ENCODE measurements around the gene FAM240B.

DNA sequence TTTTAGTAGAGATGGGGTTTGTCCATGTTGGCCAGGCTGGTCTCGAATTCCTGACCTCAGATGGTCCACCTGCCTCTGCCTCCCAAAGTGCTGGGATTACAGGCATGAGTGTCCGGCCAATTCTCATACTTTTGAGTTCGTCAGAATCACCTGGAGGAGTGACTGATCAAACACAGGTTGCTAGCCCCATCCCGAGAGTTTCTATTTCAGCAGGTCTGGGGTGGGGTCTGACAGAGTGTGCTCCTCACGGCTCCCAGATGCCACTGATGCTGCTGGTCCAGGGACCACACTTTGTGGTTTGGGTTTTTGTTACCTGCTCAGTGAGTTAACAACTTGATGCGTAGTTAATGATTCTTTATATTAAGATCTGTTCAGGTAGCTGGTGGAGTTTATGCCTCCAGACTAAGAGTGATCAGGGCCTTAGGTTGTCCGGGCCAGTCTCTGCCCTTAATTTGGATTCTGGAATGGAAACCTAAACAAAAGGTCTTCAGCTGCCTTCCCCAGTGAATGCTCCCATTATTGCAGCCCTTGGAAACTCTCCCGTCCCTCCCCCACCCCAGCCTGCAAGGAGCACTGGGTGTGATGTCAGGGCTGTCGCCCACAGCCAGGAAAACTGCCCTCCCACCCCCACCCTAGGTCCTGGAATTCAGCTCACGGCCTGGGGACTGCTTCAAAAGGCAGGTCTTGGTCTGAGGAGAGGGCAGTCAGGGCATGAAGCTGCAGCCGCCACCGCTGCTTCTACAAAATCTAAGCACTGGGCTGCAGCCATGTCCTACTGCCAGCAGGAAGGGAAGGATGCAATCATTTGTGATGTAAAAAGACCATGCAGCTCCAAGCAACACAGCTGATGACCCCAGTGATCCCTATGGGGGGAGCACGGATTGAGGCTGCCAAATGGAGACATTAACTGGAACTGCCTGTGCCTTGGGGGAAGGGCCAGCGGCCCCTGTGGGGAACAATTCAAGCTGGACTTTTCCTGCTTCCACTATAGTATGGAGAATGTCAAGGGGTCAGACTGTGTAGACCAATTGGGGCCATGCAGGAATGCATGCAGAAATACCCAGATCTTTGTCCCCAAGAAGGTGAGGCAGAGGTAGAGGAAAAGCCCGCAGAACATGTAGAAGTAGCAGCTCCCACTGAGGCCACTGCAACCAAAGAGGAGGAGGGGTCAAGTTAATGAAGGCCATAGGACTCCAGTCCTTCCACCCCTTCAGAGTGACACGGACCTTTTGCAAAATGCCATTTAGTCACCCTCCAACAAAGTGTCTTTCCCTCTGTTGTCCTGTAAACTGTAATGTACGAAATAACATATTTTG lies 11.4 kb downstream of the GRHPR start:
- RRBS, result no CpG with 5 or more reads among the region's 17 CpGs

DNA sequence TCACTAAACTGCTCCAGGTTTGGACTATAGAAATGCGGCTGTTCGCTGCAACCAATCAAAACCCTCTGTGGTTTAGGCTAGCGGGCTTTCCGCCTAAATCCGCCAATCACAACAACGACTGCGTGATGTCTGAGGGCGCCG lies 344 bp upstream of the ZBTB5 start:
- RRBS, result 2% methylated on average over 1 of the region's 9 CpGs

DNA sequence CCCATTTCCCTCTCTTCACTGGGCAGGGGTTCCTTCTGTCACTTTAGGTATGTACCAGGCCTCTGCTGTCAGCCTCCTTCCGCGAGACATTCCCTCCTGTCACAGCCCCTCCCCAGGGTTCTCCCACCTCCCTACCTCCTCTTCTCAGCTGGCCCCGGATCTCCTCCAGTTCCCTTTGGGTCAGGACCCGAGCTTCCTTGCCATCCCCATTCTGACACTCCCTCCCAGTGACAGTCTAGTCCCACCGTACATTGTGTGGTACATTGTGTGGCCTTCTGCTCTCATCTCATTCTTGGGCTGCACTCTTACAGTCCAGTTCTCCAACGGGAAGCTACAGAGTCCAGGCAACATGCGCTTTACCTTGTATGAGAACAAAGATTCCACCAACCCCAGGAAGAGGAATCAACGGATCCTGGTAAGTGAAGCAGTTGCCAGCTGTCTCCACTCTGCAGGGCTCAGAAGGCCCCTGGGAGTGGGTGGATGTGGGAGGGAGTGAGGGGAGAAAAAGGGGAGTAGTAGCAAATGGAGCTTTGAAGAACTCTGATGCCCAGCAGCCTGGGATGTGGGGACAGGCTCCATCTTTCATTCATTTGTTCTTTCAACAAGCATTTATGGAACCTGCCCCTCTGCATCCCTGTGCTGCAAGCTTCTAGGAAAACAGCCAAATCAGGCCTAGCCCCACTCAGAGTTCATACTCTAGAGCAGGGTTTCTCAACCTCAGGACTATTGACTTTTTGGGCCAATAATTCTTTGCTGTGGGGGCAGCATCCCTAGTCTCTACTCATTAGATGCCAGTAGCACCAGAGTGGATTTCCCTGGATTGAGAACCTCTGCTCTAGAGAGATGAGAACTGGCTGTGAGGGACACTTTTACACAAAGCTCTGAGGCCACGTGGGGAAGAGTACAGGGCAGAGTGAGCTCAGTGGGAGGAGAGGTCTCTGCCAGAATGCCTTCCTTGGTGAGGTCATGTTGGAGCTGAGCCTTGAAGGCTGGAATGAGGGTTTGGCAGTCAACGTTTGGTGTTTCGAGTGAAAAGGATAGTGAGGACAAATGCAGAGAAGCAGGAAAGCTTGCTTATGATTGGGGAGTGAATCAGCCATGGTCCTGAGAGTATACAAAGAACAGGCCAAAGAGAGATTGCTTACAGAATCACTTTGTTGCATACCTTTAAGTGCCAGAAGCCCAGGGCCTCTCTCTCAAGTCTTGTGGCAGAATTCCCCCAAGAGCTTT lies 1.1 kb downstream of the POLR1E start:
- RRBS, result no CpG with 5 or more reads among the region's 11 CpGs

DNA sequence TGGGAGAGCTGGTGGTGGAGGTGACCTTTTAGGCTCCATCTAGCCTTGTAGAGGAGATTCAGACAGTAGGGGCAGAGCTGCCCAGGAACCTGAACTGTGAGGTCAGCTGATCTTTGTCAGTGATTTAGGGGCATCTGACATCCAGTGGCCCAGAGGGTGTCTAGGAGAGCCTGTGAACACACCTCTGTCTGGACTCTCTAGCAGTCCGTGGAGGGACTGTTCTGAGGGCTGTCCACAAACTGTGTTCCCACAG lies 16.6 kb downstream of the POLR1E start:
- RRBS, result no CpG with 5 or more reads among the region's 1 CpG

DNA sequence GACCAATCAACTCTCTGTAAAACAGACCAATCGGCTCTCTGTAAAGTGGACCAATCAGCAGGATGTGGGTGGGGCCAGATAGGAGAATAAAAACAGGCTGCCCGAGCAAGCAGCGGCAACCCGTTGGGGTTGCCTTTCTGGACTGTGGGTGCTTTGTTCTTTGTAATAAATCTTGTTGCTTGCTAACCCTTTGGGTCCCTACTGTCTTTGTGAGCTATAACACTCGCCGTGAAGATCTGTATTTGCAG lies 894 bp upstream of the TRMT10B start:
- RRBS, result no CpG with 5 or more reads among the region's 6 CpGs

- RRBS, result no CpG with 5 or more reads among the region's 7 CpGs
Observed at GRCh38 chr9:37780153-37780972, 4.5 kb downstream of the EXOSC3 start.

- RRBS, result no CpG with 5 or more reads among the region's 4 CpGs
Observed at GRCh38 chr9:37908809-37909340, 4.9 kb upstream of the SLC25A51 start.

- RRBS, result no CpG with 5 or more reads among the region's 5 CpGs
Observed at GRCh38 chr9:37968171-37968787, 64.4 kb upstream of the SLC25A51 start.

GRCh38 chr9:38018092-38018856 lies 50.8 kb downstream of the SHB start:
- RRBS, result no CpG with 5 or more reads among the region's 5 CpGs

DNA sequence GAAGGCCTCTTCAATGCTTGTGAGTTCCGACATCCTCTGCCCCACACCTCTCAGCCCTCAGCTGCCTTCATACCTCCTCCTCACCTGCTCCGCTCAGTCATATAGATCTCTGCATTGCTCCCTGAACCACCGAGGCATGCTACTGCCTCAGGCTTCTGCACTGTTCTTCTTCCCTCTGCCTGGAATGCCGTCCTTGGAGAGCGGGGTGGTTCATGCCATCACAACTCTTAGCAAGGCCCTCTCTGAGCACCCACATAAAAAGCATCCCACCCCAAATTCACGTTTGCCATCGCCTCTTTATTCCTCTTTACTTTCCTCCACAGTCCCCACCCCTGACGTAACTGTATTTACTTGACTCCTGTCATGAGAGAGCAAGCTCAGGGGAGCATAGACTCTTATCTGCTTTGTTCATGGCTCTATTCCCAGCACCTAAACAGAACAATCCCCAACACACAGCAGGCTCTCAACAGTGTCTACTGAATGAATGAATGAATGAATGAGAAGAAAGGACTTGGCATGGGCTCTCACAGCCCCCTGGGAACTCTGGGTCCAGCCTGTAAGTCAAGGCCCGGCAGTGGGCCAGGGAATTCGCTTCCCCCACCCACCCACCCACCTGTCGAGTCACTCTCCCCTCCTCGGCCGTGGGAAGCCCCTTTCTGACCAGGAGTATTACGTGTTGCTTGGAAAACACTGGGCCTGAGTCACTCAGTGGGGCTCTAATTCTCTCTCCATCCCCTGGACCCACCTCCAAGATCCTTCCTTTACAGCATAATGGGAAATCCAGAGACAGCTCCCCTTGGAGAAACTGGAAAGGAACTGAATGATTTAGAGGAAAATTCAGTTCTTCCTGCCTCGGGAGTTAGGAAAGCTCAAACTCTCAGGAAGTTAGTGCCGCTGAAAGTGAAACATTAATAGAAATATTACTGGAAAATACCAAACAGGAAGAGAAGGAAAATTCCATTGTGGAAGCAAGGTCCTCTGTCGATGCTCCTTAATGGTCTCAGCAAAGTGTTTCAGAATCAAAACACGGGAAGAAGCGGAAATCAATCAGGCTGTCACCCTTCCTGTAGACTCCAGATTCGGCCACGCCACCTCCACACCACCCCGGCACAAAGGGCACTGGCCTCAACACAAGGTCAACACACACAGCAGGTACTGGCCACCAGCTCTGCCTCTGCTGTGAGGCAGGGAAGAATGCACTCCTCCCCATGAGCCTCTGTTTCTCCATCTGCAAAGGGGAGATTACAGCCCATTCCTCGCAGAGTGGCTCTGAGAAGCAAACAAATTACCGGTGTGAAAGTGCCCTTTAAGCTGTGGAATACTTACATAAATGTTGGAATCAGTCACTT lies 9.9 kb downstream of the SHB start:
- RRBS, result no CpG with 5 or more reads among the region's 24 CpGs

DNA sequence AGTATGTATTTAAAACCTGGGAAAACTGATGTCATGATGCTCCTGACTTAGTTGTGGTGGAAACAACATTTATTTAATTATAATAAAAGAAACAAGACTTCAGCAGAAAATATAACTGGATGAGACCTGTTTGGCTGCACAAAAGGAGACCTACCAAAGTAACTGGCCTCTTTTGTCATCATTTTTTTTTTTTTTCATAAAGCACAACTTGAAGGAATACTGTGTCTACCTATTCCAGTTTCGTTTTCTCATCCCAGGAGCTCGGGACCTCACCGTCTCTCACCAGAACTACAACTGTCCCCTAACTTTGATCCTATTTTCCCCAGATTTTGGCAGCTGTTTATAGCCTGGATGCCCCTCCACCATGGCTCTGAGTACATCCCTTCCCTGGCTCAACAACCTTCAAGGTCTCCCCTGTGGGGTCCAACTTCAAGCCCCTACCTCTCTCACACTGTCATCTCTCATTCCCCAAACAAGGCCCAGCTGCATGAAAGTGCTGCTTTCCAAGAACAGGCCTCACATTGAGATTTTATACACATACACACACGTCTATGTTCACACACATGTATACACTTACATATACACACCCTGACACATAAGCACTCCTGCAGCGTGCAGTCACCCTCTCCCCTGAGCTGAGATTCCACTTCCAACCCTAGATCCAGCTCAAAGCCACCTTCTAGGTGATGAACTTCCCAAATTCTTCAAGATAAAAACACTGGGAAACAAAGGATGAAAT lies 4.9 kb downstream of the SHB start:
- RRBS, result no CpG with 5 or more reads among the region's 5 CpGs

- RRBS, result no CpG with 5 or more reads among the region's 3 CpGs
Observed at GRCh38 chr9:38434729-38435220, 10.5 kb upstream of the IGFBPL1 start.

DNA sequence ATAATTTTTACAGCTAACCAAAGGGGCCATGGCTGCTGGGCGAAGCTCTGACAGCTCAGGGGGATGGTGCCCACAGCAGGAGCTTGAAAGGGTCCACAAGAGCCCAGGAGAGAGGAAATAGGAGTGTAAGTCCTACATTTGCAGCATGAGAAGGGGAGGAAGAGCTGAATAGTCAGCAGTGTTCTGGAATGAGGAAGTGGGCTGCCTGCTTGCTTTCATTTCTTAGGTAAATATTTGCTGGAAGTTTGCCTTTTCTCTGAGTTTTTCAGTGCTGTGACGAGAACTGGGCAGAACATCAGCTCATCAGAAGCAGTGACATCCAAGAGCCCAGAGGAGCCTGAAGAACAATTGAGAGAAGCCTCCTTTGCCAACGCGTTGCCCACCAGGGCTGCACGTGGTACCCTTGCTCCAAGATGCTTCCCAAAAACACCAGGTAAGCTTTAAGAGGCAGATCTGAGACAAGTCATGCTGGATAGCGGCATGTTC lies 13.2 kb upstream of the IGFBPL1 start:
- RRBS, result no CpG with 5 or more reads among the region's 6 CpGs

DNA sequence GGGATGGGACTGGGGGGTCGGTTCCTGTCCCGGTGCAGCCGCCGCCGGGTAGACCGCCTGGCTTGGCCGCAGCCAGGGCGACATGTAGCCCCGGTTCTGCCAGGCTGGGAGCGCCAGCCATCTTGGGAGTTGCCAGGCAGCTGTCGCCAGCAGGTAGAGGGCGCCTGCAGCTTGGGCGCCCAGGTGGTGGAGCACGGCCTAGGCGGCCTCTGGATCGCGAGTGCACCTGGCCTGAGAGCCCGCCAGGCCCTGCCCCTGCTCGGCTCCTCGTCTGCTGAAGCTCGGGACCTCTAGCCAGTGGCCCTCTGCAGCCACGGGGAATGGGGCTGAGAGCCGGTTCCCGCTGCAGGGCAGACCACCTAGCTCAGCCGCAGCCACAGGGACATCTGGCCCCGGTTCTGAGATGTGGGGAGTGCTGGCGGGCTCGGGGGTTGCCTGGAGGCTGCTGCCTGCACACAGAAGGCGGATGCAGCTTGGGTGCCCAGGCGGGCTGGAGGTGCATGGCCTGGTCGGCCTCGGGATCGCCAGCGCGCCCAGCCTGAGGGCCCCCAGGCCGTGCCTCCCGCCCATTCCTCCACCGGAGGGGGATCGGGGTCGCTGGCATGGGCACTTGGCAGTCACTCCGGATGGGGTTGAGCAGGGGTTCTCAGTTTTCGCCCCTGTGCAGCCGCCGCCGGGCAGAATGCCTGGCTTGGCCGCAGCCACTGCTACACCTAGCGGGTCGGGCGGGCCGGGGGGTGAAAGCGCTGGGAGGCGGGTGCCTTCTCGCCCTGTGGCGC lies 663 bp upstream of the ANKRD18A start:
- RRBS, result 84% methylated on average over 13 of the region's 54 CpGs

DNA sequence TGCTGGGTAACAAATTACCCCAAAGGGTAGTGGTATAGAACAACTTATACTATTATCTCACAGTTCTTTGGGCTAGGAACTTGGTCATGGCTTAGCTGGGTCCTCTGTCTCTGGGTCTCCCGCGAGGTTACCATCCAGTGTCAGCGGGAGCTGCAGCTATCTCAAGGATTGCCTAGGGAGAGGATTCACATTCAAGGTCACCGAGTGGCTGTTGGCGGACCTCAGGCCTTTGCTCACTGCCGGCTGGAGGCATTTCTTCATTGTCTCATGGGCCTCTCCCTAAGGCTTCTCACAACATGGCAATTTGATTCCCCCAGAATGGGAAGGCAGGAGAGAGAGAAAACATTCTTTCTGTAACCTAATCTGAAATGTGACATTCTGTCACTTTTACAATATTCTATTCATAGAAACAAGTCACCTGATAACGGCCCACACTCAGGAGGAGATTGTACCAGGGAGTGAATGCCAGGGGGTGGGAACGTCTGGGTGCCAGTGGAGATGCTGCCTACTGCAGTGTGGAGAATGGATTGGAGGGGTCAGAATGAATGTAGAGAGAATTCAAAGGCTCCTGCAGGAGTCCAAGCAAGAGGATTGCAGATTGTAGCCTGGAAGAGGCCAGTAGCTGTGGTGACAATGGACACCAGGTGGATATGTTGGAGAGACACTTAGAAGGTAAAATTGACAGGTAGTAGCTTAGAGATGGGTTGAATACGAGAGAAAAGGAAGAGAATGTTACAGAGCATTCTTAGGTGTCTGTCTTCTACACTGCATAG lies 29.5 kb upstream of the ANKRD18A start:
- RRBS, result no CpG with 5 or more reads among the region's 9 CpGs

DNA sequence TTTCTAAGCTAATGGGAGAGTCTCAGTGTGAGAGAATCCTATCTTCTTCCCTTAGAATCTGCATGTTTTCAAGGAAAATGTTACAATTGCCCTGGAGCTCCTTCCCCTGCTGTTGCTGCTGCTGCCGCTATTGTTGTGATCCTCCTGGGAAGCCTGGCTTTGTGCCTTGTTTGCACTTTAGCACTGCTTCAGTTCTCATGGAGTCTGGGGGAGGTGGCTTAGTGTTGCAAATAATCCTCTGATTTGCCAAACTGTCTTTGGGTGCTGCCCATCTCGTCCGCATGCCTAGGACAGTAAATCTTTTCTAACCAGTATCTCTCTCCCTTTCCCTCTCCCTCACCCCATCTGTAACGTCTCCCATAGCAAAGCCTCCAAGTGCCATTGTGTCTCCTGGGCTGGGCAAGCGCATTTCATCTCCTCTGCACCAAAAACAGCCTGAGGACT lies 30.3 kb downstream of the FAM240B start:
- RRBS, result no CpG with 5 or more reads among the region's 5 CpGs

DNA sequence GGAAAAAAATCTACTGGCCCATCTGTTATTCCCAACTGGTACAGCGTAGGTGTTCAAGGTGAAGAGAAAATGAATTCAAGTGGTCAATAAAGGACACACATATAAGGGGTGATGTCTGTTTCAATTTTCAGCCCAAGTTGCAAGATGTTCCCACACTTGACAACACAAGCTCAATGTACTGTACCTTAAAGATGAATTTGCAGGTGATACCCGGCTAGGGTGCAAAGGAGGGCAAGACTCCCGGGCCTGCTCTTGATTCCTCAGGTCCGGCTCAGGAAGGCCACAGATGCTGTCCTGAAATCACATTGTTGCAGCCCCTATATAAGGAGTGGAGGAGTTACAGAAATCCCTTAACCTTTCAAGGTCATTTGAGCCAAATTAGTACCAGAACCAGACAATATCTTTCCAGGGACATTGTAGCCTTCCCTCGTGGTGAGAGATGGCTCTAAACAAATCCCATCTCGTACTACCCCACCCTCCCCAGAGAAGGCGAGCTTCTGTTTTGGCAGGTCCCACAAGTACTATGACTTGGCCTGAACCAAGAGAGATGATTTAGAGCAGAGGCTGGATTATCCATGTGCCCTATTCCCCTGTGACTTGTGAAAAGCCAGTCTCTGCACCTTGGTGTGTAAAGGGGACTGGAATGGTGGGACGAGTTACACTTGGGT lies at the start of gene FAM240B:
FAM240B (minus strand) TSS at position 296 of the 668 bp plus-strand sequence.
- RRBS, result no CpG with 5 or more reads among the region's 8 CpGs

DNA sequence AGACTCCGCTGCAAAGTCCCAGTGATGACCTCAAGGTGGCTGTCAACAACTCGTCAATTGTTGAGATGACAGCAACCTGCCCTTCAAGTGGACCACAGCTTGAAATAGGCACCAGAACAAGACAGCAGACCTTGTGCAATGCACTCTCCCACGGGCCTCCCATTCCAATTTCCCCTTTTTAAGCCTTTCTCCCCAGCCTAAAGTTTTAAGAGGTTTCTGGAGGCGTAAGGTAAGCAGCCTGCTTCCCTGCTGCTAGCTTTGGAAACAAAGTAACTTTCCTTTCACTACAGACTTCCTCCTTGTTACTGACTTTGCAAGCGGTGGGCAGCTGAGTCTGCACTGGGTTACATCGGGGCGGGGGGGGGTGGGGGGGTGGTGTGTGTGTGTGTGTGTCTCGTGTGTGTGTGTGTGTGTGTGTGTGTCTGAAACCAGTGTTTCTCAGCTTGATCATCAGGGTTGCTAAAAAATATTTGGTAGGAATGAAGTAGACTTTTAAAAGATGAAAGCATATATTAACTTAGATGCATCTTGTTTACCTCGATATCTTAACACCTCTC lies 229.8 kb upstream of the FAM240B start:
- RRBS, result no CpG with 5 or more reads among the region's 9 CpGs

GRCh38 chr9:40578904-40579497 lies 549.5 kb downstream of the FOXD4L6 start:
- RRBS, result no CpG with 5 or more reads among the region's 15 CpGs

GRCh38 chr9:41006580-41007615 lies 121.6 kb downstream of the FOXD4L6 start:
- RRBS, result no CpG with 5 or more reads among the region's 19 CpGs

Measured in UCH-1 (cell line).